ENCODE measurements around a stretch of chr18.

DNA sequence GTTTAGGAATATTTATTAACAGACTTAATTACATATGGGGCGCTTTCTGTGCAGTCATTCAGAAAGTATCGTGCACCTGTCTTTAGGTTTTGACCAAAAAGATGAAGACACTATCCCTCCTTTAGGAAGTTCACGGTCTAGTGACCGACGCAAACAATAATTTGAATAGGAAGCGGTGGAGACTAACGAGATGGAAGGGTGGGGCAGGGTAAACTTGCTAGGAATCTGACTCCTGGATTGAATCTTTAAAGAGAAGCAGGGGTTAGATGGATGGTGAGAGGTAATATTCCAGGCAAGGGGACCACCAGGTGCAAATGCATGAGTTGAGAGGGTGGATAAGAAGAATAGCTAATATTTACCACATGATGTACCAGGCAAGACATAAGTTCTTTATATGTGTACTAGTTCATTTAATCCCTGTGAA, 681 bp upstream of the TXNL1 start:
- PRO-cap, result no peak

DNA sequence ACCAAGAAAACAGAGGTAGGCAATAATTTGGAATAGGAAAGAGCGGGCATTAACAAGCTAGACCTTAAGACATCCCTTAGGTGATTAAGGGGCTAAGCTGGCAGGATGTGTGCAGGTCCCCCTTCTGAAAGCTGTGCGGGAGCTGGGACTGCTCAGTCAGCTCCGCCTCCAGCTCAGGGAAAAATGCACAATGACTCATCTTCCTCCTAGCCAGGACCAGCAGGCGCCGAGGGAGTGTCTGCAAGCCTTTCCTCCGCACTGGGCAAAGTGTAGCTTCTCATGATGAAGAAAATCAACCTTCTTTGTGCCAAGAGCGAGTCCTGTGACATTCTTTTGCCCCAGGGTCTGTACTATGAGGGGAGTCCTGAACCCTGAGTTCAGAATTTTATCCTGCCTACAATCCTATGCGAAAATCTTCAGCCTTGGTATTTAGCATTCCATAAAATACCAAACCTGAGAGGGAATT, 63.4 kb downstream of the BOD1L2 start:
- PRO-cap, result no peak

DNA sequence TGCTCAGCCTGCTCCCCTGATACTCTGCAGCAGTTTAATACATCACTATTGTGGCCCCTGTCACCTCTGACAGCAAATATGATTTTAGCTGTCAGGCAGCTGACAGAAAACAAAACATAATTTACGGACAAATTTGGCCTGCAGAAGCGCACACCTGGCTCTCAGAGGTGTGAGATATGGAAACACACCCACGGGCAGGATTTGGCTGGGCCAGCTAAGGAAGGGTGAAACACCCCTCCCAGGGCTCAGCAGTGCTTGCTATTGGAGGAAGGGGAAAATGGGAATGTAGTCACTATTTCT, 93.9 kb upstream of the ST8SIA3 start:
- PRO-cap, result no peak

DNA sequence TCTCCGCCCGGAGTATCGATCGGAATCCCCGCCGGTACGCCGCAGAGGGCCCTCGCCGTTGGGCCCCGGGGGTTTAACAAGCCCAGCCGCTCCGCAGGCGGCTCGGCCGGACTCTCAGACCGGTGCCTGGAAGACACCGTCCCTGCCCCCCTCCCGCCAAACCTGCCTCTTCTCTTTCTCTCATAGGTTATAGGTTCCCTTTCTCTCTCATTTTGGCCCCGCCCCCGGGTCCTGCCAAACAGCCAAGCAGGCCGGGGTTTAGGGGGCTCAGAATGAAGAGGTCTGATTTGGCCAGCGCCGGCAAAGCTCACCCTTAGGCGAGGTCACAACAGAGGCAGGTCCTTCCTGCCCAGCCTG, 4.5 kb downstream of the ONECUT2 start:
- PRO-cap, result no peak

DNA sequence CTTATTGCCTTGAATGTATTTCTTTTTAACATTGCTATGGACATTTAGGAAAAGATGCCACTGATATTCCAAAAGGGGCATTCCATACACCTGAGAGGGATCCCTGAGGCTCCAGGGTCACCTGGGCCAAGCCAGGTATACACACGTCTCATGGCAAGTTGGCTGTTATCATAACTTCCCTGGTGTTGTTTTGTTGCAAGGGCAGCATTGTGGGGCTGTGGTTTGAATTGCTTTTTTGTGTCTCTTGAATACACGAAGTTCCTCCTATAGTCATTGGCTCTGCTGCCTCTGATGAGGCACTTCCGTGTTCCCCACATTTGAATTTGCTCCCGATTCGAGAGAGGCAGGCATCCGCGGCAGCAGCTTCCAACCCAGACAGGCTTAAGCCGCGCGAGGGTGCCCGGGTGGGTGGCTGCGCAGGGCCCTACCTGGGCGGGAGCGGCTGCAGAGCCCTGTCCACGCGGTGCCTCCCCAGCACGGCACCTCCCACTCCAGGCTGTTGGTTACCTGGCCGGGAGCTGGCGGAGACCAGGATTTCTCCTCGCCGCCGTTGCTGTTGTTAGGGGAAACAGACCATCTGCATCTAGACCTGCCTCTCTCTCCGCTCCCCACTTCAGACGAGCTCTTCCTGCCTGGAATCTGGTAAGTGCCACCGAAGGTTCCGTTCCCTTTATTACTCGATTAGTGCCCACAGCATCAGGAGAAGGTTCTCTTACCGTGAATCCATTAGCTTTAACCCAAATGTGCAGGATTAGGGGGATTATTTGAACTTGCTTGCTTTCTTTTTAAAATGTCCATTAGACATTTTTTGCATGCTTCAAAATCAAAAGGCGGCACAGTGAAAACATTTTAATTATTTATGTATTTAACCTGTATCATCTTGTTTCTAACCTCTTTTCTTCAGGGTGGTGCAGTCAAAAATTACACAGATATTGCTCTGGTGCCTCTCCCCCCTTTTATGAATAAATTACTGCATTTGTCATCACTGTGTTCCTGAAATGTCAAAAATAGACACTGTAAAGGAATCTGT, 151.4 kb downstream of the NEDD4L start:
- PRO-cap, result no peak

DNA sequence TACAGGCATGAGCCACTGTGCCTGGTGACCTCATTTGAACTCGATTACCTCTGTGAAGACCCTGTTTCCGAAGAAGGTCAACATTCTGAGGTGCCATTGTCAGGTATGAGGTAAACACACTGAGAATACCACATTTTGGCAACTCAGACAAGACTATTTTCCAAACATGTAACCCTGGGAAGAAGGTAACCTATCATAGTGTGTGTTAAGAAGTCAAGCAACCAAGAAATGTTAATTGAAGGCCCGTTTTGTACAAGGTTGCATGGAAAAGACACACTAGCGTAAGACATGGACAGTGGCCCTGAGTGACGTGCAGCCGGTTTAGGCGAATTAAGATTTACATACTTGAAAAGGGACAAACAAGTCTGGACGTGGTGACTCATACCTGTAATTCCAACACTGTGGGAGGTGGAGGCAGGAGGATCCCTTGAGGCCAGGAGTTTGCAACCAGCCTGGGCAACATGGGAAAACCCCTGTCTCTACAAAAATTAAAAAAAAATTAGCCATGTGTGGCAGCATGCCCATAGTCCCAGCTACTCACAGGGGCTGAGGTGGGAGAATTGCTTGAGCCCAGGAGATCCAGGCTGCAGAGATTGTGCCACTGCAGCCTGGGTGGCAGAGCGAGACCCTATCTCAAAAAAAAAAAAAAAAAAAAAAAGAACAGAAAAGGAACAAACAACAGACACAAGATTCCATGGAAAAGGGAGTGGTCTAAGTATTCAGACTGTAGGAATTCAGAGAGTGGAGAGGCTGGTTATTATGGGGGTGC, 186.8 kb downstream of the NEDD4L start:
- PRO-cap, result no peak

DNA sequence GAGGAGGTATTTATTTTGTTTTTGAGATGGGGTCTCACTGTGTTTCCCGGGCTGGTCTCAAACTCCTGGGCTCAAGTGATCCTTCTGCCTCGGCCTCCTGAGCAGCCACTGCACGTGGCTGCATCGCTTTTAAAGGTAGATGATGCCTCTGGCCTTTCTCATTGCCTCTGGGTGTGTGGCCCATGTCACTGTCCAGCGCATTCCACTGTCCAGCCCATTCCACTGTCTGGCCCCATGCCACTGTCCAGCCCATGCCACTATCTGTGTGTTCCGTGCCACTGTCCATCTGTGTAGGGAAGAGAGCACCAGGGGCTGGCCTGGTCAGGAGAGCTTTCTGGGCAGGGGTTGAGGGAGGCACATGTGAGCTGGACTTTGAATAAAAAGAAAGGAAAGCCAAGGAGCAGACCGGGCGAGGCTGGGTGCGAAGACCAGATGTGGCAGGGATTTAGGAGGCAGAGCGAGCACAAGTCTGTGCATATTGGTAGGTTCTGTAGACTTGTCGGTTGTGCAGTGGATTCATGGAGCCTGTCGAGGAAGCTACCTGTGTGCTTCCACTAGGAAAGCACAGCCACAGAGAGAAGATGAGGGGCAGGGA, 236.1 kb downstream of the NEDD4L start:
- PRO-cap, result no peak

GRCh38 chr18:58324786-58325254, 280.8 kb downstream of the NEDD4L start:
- PRO-cap, result no peak

GRCh38 chr18:58381634-58382124, 247.2 kb downstream of the ALPK2 start:
- PRO-cap, result no peak

DNA sequence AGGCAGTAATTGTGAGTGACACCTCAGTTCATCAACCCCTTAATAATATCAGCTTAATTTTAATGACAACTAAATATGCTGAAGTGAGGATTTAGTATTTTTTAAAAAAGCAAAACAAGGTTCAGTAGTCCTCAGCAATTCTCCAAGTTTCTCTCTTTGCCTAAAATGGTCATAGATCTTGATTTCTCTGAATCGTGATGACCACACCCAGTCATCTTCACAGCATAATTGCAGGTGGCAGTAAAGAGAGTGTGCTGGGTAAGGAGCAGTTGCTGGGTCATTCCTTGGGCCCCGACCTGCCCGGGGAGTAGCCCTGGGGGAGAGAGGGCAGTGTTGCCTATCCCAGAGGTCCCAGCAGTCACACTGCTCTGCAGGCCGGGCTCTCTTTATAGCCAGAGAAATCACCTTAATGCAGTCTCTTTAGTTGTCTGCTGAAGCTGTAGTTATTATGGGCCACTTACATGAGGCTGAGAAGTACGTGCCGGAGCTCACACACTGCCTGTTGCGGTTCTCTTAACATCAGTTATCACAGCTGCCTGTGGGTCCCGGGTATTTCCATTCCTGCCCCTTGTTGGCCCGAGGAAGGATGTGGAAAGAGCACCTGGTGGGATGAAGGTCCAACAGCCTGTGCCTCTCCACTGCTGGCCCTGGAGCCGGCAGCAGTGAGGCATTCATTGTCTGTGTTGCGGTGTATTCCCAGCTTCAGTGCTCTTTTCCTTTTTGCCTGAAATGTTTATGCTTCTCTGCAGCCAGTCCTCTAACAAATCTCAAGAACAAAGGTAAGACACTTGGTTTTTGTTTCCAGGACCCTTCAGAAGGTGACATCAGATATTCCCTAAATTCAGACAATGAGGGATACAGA, 230.1 kb downstream of the ALPK2 start:
- PRO-cap, result no peak

- PRO-cap, result no peak
These were observed 228.4 kb downstream of the ALPK2 start for GRCh38 chr18:58400363-58400987.

DNA sequence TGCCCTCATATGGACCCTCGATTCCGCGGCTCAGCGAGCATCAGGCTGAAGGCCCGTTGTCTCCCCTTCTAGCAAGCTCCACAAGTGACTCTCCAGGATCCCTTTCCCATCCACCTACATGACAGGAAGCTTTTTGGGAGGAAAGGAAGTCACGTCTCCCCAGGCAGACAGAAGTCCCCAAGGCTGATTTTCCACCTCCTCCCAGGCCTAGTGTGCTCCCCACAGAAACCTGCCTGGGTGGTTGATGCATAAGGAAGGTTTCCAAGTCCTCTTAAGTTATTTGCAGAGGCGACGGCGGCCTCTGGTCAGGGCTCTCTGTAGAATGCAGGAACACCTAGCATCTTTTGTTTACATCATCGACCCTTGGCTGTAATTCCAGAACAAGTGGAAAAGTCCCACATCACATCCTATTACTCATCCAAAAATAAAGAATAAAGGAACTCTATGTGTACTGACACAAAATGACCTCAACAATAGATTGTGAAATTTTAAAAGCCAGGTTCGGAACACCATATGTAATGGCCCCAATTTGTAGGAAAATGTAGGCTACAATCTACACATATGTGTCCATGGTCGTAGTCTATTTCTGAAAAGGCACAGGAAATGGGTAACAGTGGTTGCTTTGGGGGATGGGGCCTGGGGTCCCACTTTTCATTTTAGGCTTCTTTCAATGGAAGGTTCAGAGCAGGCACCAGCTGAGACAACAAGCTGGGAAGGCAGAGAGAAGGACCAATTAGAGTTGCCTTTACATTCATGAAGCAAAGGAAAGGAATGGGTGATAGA, 211.1 kb downstream of the ALPK2 start:
- PRO-cap, result no peak

GRCh38 chr18:58438956-58439502, 189.9 kb downstream of the ALPK2 start:
- PRO-cap, result no peak

DNA sequence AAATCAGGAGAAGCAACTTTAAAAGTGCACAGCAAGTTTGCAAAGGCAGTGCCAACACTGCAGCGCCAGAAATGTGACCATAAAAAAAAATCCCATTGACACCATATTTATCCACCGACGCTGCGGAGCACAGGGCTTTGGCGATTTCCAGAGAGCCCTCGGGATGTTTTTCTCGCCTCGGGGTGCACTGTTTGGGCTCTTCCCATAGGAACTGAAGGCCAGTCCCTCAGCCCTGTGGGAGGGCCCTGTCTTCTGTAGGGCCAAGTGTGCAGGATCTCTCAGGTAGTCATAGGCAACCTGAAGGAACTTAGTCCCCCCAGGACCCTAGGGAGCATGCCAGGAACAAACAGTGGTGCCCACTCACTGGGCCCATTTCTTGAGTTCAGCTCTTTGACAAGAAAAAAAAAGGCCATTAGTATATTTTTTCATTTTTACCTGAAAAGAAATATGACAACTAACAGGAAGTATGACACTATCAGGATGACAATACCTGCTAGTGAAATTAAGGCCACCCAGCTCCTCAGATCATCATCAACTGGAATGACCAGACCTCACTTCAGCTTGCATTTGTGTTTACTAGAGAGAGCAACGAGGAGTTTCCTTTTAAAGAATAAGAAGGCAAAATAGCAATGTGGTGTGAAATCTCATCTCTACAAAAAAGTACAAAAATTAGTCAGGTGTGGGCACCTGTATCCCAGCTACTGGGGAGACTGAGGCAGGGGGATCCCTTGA, 184.6 kb downstream of the ALPK2 start:
- PRO-cap, result no peak

- PRO-cap, result no peak
These were observed 92.4 kb downstream of the ALPK2 start for GRCh38 chr18:58536428-58537005.

- PRO-cap, result no peak
These were observed 90.3 kb downstream of the ALPK2 start for GRCh38 chr18:58538500-58539146.

- PRO-cap, result no peak
These were observed 34.9 kb downstream of the ALPK2 start for GRCh38 chr18:58593843-58594444.

GRCh38 chr18:58625609-58626454, 3.1 kb downstream of the ALPK2 start:
- PRO-cap, result no peak

DNA sequence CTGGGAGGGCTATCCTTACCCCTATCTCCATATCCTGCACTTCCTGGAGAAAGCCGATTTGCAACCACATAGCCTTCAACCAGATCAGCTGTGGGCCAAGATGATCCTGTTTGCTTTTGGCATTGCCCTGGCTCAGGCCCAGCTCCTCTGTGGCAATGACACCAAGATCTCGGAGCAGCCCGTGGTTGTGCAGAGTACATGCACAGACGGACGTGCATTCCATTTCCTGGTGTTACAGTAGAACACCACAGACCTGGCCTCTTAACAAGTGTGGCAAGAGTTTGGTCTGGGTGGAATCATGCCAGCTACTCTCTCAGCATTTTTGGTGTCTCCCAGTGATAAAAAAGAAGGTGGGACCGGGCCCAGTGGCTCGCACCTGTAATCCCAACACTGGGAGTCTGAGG, 20.0 kb downstream of the MALT1 start:
- PRO-cap, result no peak

DNA sequence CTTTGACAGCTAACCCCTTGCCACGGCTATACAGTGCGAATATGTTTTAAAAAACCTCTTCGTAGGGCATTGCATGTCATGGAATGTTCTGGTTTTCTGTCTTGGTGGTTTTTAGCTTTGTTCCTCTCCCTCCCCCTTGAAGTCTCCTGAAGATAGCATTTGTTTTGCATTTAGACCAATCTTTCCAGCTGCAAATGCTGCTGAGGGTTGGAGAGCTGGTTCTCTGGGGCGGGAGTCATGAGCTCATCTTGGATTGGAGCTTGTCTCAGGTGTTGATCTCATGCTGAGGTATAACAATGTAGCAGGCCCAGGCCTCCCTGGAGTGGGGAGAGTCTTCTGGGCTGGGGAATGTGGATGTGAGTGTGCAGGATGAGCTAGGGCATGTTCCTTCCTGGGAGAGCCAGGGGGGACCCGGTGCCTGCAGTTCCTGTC, 2.5 kb downstream of the ZNF532 start:
- PRO-cap, result no peak

Measured in sternocleidomastoid (tissue), 1 donor.